ENCODE data around the gene MSL2.

GRCh38 chr3:135439110-135439919 is 526.2 kb upstream of the PPP2R3A start:
- RAMPAGE, long total RNA, result no peak
- RRBS, result no CpG with 5 or more reads among the region's 20 CpGs
PRO-cap:
- standard, result no peak
- CoPRO, capped RNA only, 2 experiments, result no peak in any of the 2 experiments
- CoPRO, capped and uncapped RNA, 2 experiments, result no peak in any of the 2 experiments
- CoPRO, uncapped RNA only, 2 experiments, result no peak in any of the 2 experiments
CAGE:
- cytosol, long polyA plus RNA, result no peak
- long polyA plus RNA, result no peak
- nucleolus, long total RNA, result no peak
- nucleus, long polyA plus RNA, result no peak

GRCh38 chr3:136103249-136103754 is 92.8 kb downstream of the MSL2 start:
- RAMPAGE, long total RNA, result no peak
- RRBS, result no CpG with 5 or more reads among the region's 5 CpGs
PRO-cap:
- standard, result no peak
- CoPRO, capped RNA only, 2 experiments, result no peak in any of the 2 experiments
- CoPRO, capped and uncapped RNA, 2 experiments, result no peak in any of the 2 experiments
- CoPRO, uncapped RNA only, 2 experiments, result no peak in any of the 2 experiments
CAGE:
- cytosol, long polyA plus RNA, result no peak
- long polyA plus RNA, result no peak
- nucleolus, long total RNA, result no peak
- nucleus, long polyA plus RNA, result no peak

- RAMPAGE, long total RNA, result no peak
- RRBS, result 2% methylated on average over 27 of the region's 91 CpGs
PRO-cap:
- standard, result bidirectional peak, plus-strand start at chr3:136195874, minus-strand start at chr3:136195744; bidirectional peak, plus-strand start at chr3:136195991, minus-strand start at chr3:136196100; bidirectional peak, plus-strand start at chr3:136196459, minus-strand start at chr3:136196316; bidirectional peak, plus-strand start at chr3:136196614, minus-strand start at chr3:136196580
- CoPRO, capped RNA only, 2 experiments, result peak in 2 of 2 experiments; most common plus-strand start chr3:136196614 (in 2); most common minus-strand start chr3:136196265 (in 1)
- CoPRO, capped and uncapped RNA, 2 experiments, result peak in 1 of 2 experiments; most common plus-strand start chr3:136195991 (in 1); most common minus-strand start chr3:136196316 (in 1)
- CoPRO, uncapped RNA only, 2 experiments, result peak in 2 of 2 experiments; most common plus-strand start chr3:136195990 (in 1); most common minus-strand start chr3:136196204 (in 1)
CAGE:
- cytosol, long polyA plus RNA, result no peak
- long polyA plus RNA, result no peak
- nucleolus, long total RNA, result no peak
- nucleus, long polyA plus RNA, result no peak
Measured at GRCh38 chr3:136195834-136196684, at the start of gene MSL2. TSS of gene MSL2 (minus strand) at chr3:136196335.

DNA sequence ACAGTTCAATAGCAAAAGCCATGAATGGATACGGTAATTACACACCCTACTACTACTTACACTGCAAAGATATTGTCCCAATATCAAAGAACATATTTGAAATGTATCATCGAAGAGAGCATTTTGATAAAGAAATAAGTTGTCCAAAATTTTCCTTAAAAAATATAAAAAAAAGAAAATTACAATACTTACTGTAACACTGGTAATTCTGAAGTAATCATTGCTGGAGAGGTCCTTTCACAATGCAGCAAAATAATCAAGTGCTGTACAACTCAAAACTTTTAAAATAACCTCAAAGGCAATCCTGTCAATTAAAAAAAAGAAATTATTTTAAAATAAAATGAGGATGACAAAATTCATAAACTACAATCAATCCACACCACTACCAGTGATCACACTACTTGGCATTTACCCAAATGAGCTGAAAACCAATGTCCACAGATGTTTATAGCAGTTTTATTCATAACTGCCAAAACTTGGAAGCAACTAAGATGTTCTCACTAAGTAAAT is 121.4 kb downstream of the STAG1 start:
- RAMPAGE, long total RNA, result no peak
- RRBS, result no CpG with 5 or more reads among the region's 2 CpGs
PRO-cap:
- standard, result no peak
- CoPRO, capped RNA only, 2 experiments, result no peak in any of the 2 experiments
- CoPRO, capped and uncapped RNA, 2 experiments, result no peak in any of the 2 experiments
- CoPRO, uncapped RNA only, 2 experiments, result no peak in any of the 2 experiments
CAGE:
- cytosol, long polyA plus RNA, result no peak
- long polyA plus RNA, result no peak
- nucleolus, long total RNA, result no peak
- nucleus, long polyA plus RNA, result no peak

GRCh38 chr3:136632549-136632960 is 119.6 kb downstream of the STAG1 start:
- RAMPAGE, long total RNA, result no peak
- RRBS, result no CpG with 5 or more reads among the region's 4 CpGs
PRO-cap:
- standard, result no peak
- CoPRO, capped RNA only, 2 experiments, result no peak in any of the 2 experiments
- CoPRO, capped and uncapped RNA, 2 experiments, result no peak in any of the 2 experiments
- CoPRO, uncapped RNA only, 2 experiments, result no peak in any of the 2 experiments
CAGE:
- cytosol, long polyA plus RNA, result no peak
- long polyA plus RNA, result no peak
- nucleolus, long total RNA, result no peak
- nucleus, long polyA plus RNA, result no peak

DNA sequence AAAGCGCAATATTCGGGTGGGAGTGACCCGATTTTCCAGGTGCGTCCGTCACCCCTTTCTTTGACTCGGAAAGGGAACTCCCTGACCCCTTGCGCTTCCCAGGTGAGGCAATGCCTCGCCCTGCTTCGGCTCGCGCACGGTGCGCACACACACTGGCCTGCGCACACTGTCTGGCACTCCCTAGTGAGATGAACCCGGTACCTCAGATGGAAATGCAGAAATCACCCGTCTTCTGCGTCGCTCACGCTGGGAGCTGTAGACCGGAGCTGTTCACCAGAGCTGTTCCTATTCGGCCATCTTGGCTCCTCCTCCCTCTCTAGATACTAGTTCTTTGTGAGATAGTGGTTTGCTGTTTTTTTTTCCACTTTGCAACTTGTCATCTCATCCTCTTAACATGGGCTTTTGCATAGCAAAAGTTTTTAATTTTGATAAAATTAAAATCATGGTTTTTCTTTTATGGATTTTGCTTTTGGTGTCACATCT is 11.7 kb downstream of the IL20RB start:
- RAMPAGE, long total RNA, result no peak
- RRBS, result no CpG with 5 or more reads among the region's 21 CpGs
PRO-cap:
- standard, result no peak
- CoPRO, capped RNA only, 2 experiments, result no peak in any of the 2 experiments
- CoPRO, capped and uncapped RNA, 2 experiments, result no peak in any of the 2 experiments
- CoPRO, uncapped RNA only, 2 experiments, result no peak in any of the 2 experiments
CAGE:
- cytosol, long polyA plus RNA, result no peak
- long polyA plus RNA, result no peak
- nucleolus, long total RNA, result no peak
- nucleus, long polyA plus RNA, result no peak

- RAMPAGE, long total RNA, result no peak
- RRBS, result no CpG with 5 or more reads among the region's 4 CpGs
PRO-cap:
- standard, result no peak
- CoPRO, capped RNA only, 2 experiments, result no peak in any of the 2 experiments
- CoPRO, capped and uncapped RNA, 2 experiments, result no peak in any of the 2 experiments
- CoPRO, uncapped RNA only, 2 experiments, result no peak in any of the 2 experiments
CAGE:
- cytosol, long polyA plus RNA, result no peak
- long polyA plus RNA, result no peak
- nucleolus, long total RNA, result no peak
- nucleus, long polyA plus RNA, result no peak
Measured at GRCh38 chr3:138116068-138116538, 695 bp upstream of the DZIP1L start.

GRCh38 chr3:138188375-138188653 is 1.2 kb downstream of the ARMC8 start:
- RAMPAGE, long total RNA, result no peak
- RRBS, result no CpG with 5 or more reads among the region's 4 CpGs
PRO-cap:
- standard, result no peak
- CoPRO, capped RNA only, 2 experiments, result no peak in any of the 2 experiments
- CoPRO, capped and uncapped RNA, 2 experiments, result no peak in any of the 2 experiments
- CoPRO, uncapped RNA only, 2 experiments, result no peak in any of the 2 experiments
CAGE:
- cytosol, long polyA plus RNA, result no peak
- long polyA plus RNA, result no peak
- nucleolus, long total RNA, result no peak
- nucleus, long polyA plus RNA, result no peak

DNA sequence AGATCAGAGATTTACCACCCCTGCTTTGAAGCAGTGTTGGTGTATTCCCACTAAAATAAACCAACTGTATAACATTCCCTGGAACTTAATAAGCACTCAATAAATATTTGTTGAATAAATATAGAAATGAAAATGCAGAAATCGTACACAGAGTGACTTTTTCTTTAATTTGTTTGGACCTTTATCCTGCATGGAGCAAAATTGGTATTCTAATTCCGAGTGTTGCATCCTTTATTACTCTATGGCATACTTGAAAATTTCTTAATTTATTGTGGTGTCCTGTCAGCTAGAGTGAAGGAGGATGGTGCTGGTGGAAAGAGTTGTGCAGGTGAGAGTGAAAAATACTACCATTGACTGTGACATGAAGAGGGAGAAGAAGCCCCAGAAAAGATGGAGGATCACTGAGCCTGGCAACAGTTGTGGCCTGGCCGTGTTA is 60.7 kb downstream of the ARMC8 start:
- RAMPAGE, long total RNA, result no peak
- RRBS, result no CpG with 5 or more reads among the region's 3 CpGs
PRO-cap:
- standard, result no peak
- CoPRO, capped RNA only, 2 experiments, result no peak in any of the 2 experiments
- CoPRO, capped and uncapped RNA, 2 experiments, result no peak in any of the 2 experiments
- CoPRO, uncapped RNA only, 2 experiments, result no peak in any of the 2 experiments
CAGE:
- cytosol, long polyA plus RNA, result no peak
- long polyA plus RNA, result no peak
- nucleolus, long total RNA, result no peak
- nucleus, long polyA plus RNA, result no peak

GRCh38 chr3:138349921-138350816 is 1.8 kb downstream of the MRAS start:
- RAMPAGE, long total RNA, result no peak
- RRBS, result no CpG with 5 or more reads among the region's 17 CpGs
PRO-cap:
- standard, result no peak
- CoPRO, capped RNA only, 2 experiments, result no peak in any of the 2 experiments
- CoPRO, capped and uncapped RNA, 2 experiments, result no peak in any of the 2 experiments
- CoPRO, uncapped RNA only, 2 experiments, result no peak in any of the 2 experiments
CAGE:
- cytosol, long polyA plus RNA, result no peak
- long polyA plus RNA, result no peak
- nucleolus, long total RNA, result no peak
- nucleus, long polyA plus RNA, result no peak

DNA sequence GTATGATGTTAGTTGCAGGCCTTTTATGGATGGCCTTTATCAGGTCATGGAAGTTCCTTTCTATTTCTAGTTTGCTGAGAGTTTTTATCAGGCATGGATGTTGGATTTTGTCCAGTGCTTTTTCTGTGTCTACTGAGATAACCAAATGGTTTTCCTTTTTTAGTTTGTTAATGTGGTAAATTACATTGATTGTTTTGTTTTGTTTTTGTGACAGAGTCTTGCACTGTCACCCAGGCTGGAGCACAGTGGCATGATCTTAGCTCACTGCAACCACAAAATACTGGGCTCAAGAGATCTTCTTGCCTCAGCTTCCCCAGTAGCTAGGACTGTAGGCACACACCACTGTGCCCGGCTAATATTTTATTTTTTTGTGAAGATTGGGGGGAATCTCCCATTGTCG is 26.3 kb downstream of the MRAS start:
- RAMPAGE, long total RNA, result no peak
- RRBS, result no CpG with 5 or more reads among the region's 2 CpGs
PRO-cap:
- standard, result no peak
- CoPRO, capped RNA only, 2 experiments, result no peak in any of the 2 experiments
- CoPRO, capped and uncapped RNA, 2 experiments, result no peak in any of the 2 experiments
- CoPRO, uncapped RNA only, 2 experiments, result no peak in any of the 2 experiments
CAGE:
- cytosol, long polyA plus RNA, result no peak
- long polyA plus RNA, result no peak
- nucleolus, long total RNA, result no peak
- nucleus, long polyA plus RNA, result no peak

GRCh38 chr3:138799912-138800286 is 34.8 kb downstream of the PIK3CB start:
- RAMPAGE, long total RNA, result no peak
- RRBS, result no CpG with 5 or more reads among the region's 1 CpG
PRO-cap:
- standard, result no peak
- CoPRO, capped RNA only, 2 experiments, result no peak in any of the 2 experiments
- CoPRO, capped and uncapped RNA, 2 experiments, result no peak in any of the 2 experiments
- CoPRO, uncapped RNA only, 2 experiments, result no peak in any of the 2 experiments
CAGE:
- cytosol, long polyA plus RNA, result no peak
- long polyA plus RNA, result no peak
- nucleolus, long total RNA, result no peak
- nucleus, long polyA plus RNA, result no peak

DNA sequence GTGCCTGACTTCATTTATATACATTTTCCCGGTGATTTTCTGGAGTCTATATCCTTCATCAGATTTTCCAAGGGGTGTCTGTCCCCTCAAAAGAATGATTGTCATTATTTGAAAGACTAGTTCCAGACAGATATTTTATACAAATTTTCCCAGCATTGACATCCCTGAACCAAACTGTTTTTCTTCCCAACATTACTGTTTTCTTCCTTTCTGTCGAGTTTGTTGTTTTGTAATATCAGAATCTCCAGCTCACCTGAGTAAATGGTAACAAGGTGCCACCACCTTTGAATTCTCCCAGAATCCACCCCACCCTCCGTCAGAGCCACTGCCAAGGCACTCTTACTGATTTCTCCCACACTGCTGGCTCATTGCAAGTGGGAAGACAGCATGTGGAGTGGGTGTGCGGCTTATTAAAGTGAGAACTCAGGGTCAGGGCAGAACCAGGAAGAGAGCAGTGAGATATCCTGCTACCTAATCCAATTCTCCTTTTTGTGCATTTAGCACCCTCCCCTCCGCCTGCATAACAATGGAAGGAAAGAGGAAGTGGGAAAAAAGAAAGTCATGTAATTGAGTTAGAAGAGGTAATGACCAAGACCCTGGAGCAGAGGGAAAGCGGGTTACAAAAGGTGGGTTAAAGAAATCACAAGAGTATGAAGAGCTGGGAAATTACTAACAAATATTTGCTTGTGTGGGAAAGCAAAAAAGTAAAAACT is 27.7 kb upstream of the PIK3CB start:
- RAMPAGE, long total RNA, result no peak
- RRBS, result no CpG with 5 or more reads among the region's 6 CpGs
PRO-cap:
- standard, result no peak
- CoPRO, capped RNA only, 2 experiments, result no peak in any of the 2 experiments
- CoPRO, capped and uncapped RNA, 2 experiments, result no peak in any of the 2 experiments
- CoPRO, uncapped RNA only, 2 experiments, result no peak in any of the 2 experiments
CAGE:
- cytosol, long polyA plus RNA, result no peak
- long polyA plus RNA, result no peak
- nucleolus, long total RNA, result no peak
- nucleus, long polyA plus RNA, result no peak

DNA sequence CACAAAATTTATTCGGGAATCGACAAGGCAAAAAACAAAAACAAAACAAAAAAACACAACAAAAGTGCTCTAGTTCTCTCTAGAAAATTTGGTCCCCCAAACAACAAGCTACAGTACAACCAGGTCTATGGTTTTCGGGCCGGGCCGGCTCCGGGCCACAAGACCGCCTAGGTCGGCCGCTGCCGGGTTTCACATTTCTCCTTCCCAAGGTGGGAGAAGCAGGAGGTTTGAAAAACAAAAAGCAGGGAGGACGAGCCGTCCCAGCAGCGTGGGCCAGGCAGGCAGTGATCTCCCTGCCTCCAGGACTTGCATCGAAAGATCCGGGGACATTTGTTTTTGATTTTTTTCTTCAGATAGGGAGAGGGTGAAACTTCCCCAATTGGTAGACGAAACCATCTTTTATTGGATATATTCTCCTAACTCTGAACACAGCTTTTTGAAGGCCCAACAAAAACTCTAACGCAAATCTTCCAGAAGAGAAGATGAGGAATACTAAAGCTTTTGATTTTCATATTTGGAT is 2.6 kb downstream of the FOXL2 start:
- RAMPAGE, long total RNA, result no peak
- RRBS, result no CpG with 5 or more reads among the region's 17 CpGs
PRO-cap:
- standard, result unidirectional peak, minus-strand start at position 292 of the sequence
- CoPRO, capped RNA only, 2 experiments, result no peak in any of the 2 experiments
- CoPRO, capped and uncapped RNA, 2 experiments, result no peak in any of the 2 experiments
- CoPRO, uncapped RNA only, 2 experiments, result peak in 1 of 2 experiments; most common minus-strand start position 332 of the sequence (in 1)
CAGE:
- cytosol, long polyA plus RNA, result no peak
- long polyA plus RNA, result no peak
- nucleolus, long total RNA, result no peak
- nucleus, long polyA plus RNA, result no peak

DNA sequence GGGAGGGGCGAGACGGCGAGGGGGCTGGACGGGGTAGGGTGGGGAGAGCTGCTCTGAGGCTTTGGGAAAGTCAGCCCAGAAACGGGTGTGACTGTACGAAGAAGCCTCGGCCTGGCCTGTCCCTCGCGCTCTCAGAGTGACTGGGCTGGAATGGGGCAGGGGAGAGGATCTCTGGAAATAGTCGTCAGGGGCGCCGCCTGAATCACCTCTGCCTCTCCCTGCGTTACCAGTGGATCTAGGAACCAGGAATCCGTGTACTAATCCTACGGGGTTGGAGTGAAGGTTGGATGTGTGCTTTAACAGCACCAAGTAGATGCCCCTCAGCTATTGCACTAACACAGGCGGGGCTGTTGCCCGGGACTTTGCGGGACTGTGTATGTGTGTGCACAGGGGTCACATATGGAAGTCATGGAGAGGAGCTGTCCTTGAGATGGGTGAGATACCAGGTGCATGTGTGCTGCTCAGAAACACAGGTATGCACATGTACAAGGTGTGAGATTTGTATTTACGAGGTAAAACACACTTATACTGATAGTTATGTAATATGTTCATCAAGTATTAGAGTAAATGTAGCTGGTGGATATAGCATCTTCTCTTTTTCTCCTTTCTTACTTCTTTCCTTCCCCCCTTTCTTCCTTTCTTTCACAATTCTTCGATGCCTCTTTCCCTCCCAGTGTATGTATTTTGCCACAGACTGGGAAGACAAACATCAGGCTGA is 677 bp downstream of the FOXL2NB start:
- RAMPAGE, long total RNA, result no peak
- RRBS, result no CpG with 5 or more reads among the region's 20 CpGs
PRO-cap:
- standard, result bidirectional peak, plus-strand start at position 78 of the sequence, minus-strand start at position 138 of the sequence
- CoPRO, capped RNA only, 2 experiments, result peak in 1 of 2 experiments; most common plus-strand start position 139 of the sequence (in 1); most common minus-strand start position 138 of the sequence (in 1)
- CoPRO, capped and uncapped RNA, 2 experiments, result peak in 1 of 2 experiments; most common plus-strand start position 154 of the sequence (in 1); most common minus-strand start position 142 of the sequence (in 1)
- CoPRO, uncapped RNA only, 2 experiments, result no peak in any of the 2 experiments
CAGE:
- cytosol, long polyA plus RNA, result no peak
- long polyA plus RNA, result no peak
- nucleolus, long total RNA, result no peak
- nucleus, long polyA plus RNA, result no peak

DNA sequence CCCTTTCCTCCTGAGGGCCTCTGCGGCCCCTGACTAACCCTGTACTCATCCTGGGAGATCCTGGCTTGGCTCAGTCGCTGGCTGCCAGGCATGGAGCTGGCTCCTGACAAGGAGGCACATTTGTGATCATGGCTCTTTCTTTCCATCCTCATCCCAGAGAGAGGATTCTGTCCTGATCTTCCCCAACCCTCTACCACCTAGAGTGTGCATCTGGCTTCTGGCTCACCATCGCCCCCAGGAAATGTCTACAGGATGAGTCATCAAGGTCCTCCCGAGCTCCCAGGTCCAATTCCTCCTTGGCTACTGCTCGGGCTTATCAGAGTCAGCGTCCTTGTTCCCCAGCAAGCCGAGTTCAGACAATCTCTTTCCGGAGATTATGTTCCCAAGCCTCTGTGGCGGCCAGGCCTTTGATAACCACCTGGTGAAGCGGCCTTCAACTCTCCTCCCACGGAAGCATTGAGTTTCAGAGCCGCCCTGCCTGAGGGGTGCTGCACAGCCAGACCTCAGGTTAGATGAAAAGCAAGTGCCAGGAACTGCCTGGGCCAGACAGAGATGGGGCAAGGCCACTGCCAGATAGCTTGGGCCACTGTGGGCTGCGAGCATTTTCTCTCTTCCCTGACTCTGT is 44.4 kb upstream of the MRPS22 start:
- RAMPAGE, long total RNA, result no peak
- RRBS, result no CpG with 5 or more reads among the region's 13 CpGs
PRO-cap:
- standard, result bidirectional peak, plus-strand start at position 545 of the sequence, minus-strand start at position 204 of the sequence
- CoPRO, capped RNA only, 2 experiments, result peak in 2 of 2 experiments; most common plus-strand start position 545 of the sequence (in 2); most common minus-strand start position 201 of the sequence (in 1)
- CoPRO, capped and uncapped RNA, 2 experiments, result no peak in any of the 2 experiments
- CoPRO, uncapped RNA only, 2 experiments, result peak in 1 of 2 experiments; most common plus-strand start position 545 of the sequence (in 1); most common minus-strand start position 392 of the sequence (in 1)
CAGE:
- cytosol, long polyA plus RNA, result no peak
- long polyA plus RNA, result no peak
- nucleolus, long total RNA, result no peak
- nucleus, long polyA plus RNA, result no peak

- RAMPAGE, long total RNA, result no peak
- RRBS, result no CpG with 5 or more reads among the region's 3 CpGs
PRO-cap:
- standard, result no peak
- CoPRO, capped RNA only, 2 experiments, result no peak in any of the 2 experiments
- CoPRO, capped and uncapped RNA, 2 experiments, result no peak in any of the 2 experiments
- CoPRO, uncapped RNA only, 2 experiments, result no peak in any of the 2 experiments
CAGE:
- cytosol, long polyA plus RNA, result no peak
- long polyA plus RNA, result no peak
- nucleolus, long total RNA, result no peak
- nucleus, long polyA plus RNA, result no peak
Measured at GRCh38 chr3:139366520-139367037, 22.8 kb downstream of the MRPS22 start.

DNA sequence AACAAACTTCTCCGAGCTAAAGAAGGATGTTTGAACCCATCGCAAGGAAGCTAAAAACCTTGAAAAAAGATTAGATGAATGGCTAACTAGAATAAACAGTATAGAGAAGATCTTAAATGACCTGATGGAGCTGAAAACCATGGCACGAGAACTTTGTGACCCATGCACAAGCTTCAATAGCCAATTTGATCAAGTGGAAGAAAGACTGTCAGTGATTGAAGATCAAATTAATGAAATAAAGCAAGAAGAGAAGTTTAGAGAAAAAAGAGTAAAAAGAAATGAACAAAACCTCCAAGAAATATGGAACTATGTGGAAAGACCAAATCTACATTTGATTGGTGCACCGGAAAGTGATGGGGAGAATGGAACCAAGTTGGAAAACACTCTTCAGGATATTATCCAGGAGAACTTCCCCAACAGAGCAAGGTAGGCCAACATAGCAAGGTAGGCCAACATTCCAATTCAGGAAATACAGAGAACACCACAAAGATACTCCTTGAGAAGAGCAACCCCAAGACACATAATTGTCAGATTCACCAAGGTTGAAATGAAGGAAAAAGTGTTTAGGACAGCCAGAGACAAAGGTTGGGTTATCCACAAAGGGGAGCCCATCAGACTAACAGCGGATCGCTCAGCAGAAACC is 16.4 kb upstream of the COPB2 start:
- RAMPAGE, long total RNA, result no peak
- RRBS, result no CpG with 5 or more reads among the region's 6 CpGs
PRO-cap:
- standard, result no peak
- CoPRO, capped RNA only, 2 experiments, result no peak in any of the 2 experiments
- CoPRO, capped and uncapped RNA, 2 experiments, result no peak in any of the 2 experiments
- CoPRO, uncapped RNA only, 2 experiments, result no peak in any of the 2 experiments
CAGE:
- cytosol, long polyA plus RNA, result no peak
- long polyA plus RNA, result no peak
- nucleolus, long total RNA, result no peak
- nucleus, long polyA plus RNA, result no peak

- RAMPAGE, long total RNA, result no peak
- RRBS, result no CpG with 5 or more reads among the region's 12 CpGs
PRO-cap:
- standard, result no peak
- CoPRO, capped RNA only, 2 experiments, result no peak in any of the 2 experiments
- CoPRO, capped and uncapped RNA, 2 experiments, result no peak in any of the 2 experiments
- CoPRO, uncapped RNA only, 2 experiments, result no peak in any of the 2 experiments
CAGE:
- cytosol, long polyA plus RNA, result no peak
- long polyA plus RNA, result no peak
- nucleolus, long total RNA, result no peak
- nucleus, long polyA plus RNA, result no peak
Measured at GRCh38 chr3:140931070-140931630, 10.5 kb upstream of the SLC25A36 start.

Data from K562 (cell line).